Mesenchymal stem cell of adipose (primary cell): ENCODE measurements around the genes TMPRSS2 and C2CD2.

GRCh38 chr21:41222591-41222950 lies 54.6 kb downstream of the BACE2 start:
- CAGE, long polyA plus RNA = no peak

DNA sequence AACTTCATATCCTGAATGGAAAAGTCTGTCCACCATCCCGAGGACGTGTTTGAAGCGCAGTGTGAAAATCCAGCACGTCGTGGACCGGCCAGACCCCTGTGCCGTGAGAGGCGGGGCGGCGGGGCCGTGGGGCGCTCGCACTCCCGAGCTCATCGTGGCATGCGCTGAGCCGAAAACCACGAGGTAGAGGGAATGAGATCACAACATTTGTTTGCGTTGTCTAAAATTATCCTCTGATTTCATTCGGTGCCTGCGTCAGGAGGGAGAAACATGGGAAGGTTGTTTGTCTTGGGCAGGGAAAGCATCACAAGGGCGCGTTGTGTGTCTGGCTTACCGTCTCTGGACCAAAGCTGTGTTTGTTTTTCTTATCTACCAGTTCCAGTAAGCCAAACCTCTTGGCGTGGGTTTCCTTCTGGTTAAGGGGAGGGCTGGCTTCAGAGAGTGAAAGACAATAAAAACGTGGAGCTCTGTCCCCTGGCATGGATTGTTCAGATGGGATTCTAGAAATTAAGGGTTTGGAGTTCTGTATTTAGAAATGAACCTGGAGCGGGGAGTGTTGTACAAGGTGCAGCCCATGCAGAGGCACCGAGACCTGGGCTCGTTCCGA lies 69.0 kb upstream of the FAM3B start:
- CAGE, long polyA plus RNA = no peak

GRCh38 chr21:41280272-41280813 lies 36.3 kb upstream of the FAM3B start:
- CAGE, long polyA plus RNA = no peak

DNA sequence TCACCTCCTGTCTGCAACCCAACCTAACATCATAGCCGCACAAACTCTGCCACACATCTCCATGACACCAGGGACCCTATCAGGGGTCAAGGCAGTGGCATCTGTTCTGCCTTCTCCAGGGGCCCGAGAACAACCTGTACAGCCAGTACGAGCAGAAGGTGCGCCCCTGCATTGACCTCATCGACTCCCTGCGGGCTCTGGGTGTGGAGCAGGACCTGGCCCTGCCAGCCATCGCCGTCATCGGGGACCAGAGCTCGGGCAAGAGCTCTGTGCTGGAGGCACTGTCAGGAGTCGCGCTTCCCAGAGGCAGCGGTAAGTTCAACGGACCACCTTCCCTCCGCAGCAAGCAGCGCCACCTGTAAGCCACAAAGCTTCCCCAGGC lies 15.8 kb downstream of the MX2 start:
- CAGE, long polyA plus RNA = no peak

- CAGE, long polyA plus RNA = no peak
These were observed 3.8 kb downstream of the TMPRSS2 start for GRCh38 chr21:41503928-41504820.

- CAGE, long polyA plus RNA = no peak
These were observed at the start of gene TMPRSS2 for GRCh38 chr21:41507826-41508462. TSS of gene TMPRSS2 (minus strand) at chr21:41508158.

DNA sequence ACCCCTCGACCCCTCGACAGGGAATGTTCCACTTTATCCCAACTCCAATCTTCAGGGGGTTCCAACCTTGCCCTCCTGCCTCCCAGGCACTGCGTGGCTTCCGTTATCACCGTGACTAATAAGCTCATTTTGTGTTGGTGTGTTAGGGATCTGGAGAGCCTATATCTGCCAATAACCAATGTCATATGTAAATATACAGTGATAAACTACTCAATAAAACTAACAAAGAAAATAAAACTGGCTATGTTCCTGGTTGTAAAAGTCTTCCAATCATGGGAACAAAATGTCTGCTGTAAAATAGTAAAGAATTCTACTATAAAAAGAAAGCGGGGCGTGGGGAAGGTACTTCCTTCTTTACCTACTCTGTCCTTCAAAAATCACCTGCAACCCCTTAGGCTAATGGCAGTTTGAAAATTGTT lies 18.3 kb upstream of the TMPRSS2 start:
- CAGE, long polyA plus RNA = no peak

DNA sequence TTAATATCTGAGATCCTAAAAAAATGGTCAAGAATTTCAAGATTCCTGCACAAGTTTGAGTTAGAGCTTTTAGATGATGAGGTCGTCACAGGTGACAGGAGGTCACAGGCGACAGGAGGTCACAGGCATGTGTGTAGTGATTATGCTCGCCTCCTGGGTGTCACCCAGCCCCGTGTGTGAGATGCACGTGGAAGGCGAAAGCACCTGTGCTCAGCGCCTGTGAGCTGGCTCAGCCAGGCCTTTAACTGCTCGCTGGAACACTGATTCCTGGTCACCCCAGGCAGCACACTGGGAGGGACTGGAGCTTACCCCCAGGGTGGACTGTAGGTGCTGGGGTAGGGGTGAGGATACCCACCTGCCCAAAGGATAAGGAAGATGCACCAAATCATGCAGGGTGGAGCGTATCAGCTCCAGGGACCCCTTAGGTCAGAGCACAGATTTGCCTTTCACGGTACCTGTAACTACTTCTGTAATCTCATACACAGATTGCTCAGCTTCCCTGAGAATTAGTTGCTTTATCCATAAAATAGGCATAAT lies 18.8 kb upstream of the TMPRSS2 start:
- CAGE, long polyA plus RNA = no peak

DNA sequence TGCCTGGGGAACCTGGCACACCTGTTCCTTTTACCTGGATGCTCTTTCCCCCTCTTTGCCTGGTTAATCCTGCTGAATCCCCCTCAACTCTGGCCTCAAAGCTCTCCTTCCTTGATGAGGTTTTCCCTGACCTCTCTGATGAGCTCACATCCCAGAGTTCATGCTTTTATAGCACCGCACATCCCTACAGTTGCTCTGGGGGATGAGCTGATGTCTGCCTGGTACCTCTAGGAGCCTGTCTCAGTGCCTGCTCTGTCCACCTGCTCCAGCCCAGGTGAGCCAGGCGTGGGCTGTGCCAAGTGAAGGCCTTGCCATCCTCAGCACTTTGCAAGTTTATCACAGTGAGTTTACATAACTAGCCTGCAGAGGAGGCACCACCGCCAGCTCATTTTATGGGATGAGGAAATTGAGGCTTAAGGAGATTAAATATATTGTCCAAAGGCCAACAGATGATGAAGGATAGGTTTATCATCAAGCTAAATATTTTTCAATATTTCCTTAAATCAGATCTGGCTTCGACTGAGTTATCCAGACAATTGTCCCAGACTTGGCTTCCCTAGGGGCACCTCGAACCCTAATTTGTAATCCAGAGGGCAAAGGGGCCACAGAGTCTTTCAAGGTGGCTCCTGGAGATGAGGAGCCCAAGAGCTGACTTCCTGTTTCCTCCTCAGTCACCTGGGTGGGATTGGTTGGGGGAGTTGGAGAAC lies 58.7 kb upstream of the TMPRSS2 start:
- CAGE, long polyA plus RNA = no peak

- CAGE, long polyA plus RNA = no peak
These were observed 127.0 kb upstream of the TMPRSS2 start for GRCh38 chr21:41634939-41635376.

DNA sequence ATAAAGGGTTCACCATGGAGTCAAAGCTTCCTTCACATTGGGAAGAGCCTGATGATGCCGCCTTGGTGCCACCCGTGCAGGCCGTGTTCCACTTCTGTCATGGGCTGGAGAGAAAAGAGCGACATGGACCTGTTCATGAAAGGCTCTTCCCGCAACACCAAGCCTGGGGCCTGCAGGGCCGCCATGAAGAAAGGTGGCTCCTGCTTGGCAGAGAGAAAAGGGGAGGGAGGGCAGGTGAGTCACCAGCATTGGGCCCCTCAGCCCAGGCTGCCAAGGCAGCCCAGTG lies 49.3 kb downstream of the RIPK4 start:
- CAGE, long polyA plus RNA = no peak

DNA sequence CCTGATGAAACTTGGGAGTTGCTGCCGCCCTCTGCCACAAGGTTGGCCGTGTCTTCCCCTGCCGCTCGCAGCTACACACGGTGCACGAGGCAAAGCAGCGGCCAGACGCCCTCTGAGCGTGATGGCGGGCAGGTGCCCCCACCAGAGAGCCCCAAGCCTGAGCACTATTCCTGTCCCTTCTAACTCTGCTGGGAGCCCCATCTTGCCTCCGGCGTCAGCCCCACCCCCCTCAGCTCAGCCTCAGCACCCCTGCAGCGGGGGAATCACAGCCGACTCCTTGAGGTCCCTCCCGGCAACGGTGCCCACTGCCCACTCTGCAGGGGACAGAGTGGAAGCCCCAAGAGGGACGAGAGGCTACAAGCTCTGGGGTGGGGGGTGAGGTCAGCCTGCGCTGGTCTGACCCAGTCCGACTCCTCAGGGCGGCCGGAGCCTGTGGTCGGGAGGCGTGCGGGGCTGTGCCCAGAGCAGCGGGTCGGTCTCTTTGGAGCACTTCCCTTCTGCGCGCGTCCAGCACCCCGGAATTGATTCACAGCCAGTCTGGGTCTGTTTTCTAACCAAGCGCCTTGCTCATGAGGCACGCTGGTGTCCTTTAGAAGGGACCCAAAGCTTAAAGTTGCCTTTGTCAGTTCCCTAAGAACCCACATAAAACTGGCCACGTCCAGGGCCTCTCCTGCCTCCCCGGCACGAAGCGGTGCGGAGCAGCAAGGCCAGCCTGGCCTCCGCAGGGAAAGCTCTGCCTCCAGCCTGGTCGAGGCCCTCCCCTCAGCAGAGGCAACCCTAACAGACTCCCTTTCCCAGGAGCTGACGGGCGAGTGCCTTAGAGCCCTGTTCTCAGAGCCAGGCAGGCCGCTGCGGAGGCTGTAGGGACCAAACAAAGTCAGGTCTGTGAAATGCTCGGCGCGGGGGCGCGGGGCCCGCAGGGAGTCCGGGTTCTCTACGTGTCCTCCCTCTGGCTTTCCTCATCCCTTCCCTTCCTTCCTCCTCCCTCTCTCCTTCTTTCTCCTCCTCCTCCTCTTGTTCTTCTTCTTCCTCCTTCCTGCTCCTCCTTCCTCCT lies 41.1 kb downstream of the RIPK4 start:
- CAGE, long polyA plus RNA = no peak

DNA sequence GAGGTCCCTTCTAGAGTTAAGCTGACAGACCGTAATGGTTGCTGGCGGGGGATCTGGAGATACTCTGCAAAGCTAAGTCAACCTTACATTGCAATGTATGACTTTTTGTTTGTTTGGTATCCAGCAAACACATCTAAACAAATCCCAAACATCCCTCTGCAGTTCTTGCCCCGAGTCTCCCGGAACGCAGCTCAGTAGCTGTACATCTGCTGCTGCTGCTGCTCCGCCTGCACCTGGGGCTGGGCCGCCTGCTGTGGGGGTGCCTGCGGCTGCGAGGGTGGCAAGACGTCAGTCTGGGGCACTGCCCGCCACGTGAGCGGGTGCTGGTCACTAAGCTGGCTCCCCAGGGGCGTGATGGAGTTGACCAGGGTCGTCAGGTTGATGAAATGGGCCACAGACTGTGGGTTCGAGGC lies 34.2 kb upstream of the RIPK4 start:
- CAGE, long polyA plus RNA = no peak

- CAGE, long polyA plus RNA = no peak
These were observed 6.5 kb upstream of the PRDM15 start for GRCh38 chr21:41885224-41886384.

- CAGE, long polyA plus RNA = no peak
These were observed 25.1 kb downstream of the C2CD2 start for GRCh38 chr21:41928652-41929145.

- CAGE, long polyA plus RNA = no peak
These were observed at the start of gene C2CD2 for GRCh38 chr21:41953577-41954805. TSS of gene C2CD2 (minus strand) at chr21:41954018.

- CAGE, long polyA plus RNA = no peak
These were observed 22.2 kb downstream of the ZBTB21 start for GRCh38 chr21:41987717-41988521.

GRCh38 chr21:41991690-41992351 lies 18.3 kb downstream of the ZBTB21 start:
- CAGE, long polyA plus RNA = no peak

DNA sequence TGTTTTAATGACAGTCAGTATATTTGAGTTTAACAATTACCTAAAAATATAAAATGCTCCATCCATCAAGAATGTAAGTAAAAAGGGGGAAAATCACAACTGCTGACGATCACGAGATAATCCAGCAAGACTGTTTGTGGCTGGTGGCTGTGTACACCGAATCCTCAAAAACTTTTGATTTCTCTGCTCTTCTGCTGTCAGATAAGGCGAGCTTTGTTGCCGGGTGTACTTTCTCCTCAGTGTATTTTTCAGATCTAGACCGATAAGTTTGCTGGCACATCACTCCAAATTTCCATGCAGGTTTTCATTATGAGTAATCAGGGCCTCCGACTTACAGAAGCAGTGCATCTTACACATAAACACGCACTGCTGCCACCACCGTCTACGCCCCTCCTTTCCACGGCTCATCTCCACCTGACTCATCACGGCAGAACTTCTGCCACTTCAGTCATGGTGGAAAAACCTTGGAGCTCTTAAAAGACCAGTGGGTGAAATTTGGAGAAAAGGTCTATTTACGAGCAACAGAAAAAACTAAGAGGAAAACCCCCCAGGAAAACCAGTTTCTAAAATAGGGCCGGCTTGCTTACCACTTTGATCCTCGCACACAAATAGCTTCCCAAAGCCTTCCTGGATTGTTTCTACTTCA lies 7.7 kb downstream of the ZBTB21 start:
- CAGE, long polyA plus RNA = no peak

- CAGE, long polyA plus RNA = no peak
These were observed 8.7 kb upstream of the UMODL1 start for GRCh38 chr21:42062174-42063039.